Thoracic aorta (tissue), 1 donor: ENCODE data around the genes HNRNPUL2, TMEM223, NXF1, PLAAT3 and MARK2.

DNA sequence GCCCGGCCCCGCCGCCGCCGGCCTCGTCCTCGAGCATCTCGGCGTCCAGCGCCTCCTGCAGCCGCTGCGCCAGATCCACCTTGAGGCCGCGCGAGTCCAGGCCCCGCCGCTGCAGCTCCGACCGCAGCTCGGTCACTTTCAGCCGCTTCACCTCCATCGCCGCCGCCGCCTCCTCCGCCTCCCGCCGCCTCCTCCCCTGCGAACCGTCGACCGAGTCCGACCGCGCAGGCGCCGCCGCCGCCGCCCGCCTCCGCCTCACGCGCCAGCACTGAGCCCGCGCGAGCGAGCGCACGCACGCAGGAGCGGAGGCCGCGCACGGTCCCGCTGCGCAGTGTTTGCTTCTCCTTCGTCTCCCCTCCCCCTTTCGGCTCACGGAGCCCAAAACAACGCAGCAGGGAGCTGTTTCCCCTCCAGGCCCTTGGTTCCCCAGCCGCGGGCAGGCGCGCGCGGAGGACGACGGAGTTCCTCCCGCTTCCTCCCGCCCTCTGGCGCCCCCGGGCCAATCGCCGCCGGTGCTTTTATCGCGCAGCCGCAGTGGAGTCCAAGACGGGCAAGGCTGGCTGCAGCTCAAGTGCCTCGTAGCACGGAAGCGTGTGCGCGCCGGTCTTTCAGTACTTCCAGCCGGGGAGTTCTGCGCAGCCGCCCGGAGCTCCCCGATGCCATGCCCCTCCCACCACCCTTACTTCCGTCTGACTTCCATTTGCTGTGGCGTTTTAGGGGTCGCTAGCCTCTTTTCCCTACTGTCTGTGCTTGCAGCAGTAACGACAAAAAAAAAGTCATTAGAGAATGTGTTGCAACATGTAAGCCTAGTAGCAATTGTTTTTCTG lies at the start of gene HNRNPUL2:
HNRNPUL2 (minus strand) TSS at position 458 of the 827 bp plus-strand sequence.
- RAMPAGE, long total RNA = start-site peak on the minus strand centred at position 189 of the sequence, 33 bp wide, 22 reads; start-site peak on the minus strand centred at position 485 of the sequence, 54 bp wide, 40 reads

DNA sequence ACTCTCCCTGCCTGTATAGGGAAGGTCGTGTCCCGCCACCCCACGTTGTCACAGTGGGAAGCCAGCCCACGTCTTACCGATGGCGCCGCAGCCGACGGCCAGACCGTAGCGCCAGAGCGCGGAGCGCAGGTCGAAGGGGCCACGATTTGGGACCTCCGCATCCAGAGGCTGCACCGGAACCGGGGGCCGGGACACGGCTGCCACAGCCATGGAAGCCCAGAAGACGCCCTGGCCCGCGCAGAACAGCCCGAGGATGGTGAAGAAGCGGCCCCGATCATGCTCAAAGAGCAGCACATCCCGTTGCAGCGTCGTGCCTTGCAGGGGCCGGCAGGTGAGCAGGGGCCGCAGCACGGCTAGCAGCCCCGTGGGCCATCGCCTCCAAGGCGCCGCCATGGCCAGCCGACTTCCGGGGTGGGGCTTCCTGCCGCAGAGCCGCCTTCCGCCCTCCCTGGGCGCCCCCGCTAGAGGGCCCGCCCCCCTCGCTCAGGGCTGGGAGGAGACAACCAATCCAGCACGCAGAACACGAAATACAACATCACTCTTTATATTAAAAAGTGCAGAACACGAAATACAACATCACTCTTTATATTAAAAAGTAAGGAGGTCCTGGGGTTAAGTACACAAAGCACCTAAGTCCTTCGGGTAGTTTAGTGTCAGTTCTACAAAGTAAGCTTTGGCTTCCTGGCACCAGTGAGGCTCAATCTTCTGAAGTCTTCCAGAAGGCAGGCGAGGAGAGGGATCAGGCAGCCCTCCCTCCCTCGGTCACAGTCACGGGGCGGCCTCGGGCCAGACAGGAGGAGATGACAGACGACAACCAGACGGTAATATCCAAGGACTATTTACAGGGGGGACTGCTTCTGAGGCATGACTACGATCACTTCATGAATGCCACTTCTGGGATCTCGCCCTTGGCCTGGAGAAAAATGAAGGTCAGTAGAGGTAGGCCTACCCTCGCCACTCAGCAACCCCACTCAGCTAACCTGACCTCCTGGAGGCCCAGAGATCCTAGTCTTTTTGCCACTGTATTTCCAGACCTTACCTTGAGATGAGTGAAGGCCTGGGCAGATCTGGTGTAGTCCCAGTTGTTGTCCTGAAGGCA lies at the start of gene TMEM223:
TMEM223 (minus strand) TSS at position 405 of the 1,099 bp plus-strand sequence.
- RAMPAGE, long total RNA = start-site peak on the minus strand centred at position 398 of the sequence, 36 bp wide, 62 reads; start-site peak on the minus strand centred at position 821 of the sequence, 121 bp wide, 23 reads

- RAMPAGE, long total RNA = start-site peak on the minus strand at chr11:62794288-62794334, 26 reads; start-site peak on the minus strand at chr11:62794430-62794435, 27 reads
Measured at GRCh38 chr11:62794014-62794853, 2.4 kb upstream of the TMEM223 start.

- RAMPAGE, long total RNA = start-site peak on the minus strand at chr11:62805440-62805474, 306 reads
Measured at GRCh38 chr11:62805301-62806536, at the start of gene NXF1. Gene NXF1, minus strand, starts transcription at chr11:62805440.

GRCh38 chr11:62811005-62811743 lies 5.9 kb upstream of the NXF1 start:
- RAMPAGE, long total RNA = start-site peak on the minus strand at chr11:62811225-62811465, 35 reads

- RAMPAGE, long total RNA = no peak
Measured at GRCh38 chr11:62824994-62825547, 6.8 kb downstream of the STX5 start.

DNA sequence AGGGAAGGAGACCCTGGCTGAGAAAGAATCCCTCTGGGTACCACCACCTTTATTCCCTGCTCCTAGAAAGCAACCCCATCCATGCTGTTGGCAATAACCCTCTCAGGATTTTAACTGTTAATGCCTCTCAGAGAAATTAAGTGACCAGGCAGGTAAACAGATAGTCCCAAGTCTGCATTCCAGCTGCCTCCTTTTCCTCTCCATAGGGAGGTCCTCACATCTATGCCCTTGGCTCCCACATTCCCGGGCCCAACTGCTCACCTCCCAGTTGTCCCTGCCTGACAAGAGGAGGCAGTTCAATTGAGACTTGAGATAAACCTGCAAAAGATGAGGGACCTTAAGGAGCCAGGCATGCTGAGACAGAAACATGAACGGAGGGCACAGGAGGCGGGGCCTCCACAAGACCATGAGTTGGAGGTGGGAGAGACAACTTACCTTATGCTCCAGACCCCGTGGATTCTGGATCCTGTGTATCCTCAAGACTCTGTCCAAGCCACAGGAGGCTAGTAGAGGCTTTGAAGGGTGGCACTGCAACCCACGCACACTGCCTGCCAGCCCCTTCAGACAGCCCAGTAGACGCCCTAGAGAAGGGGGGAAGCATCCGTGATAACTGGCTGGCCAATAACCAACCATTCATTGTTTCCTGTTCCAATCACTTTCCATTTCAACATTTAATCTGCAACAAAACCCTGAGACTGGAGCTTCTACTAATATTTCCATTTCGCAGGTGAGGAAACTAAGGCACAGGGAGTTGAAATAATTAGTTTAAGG lies 1.7 kb upstream of the STX5 start:
- RAMPAGE, long total RNA = no peak

DNA sequence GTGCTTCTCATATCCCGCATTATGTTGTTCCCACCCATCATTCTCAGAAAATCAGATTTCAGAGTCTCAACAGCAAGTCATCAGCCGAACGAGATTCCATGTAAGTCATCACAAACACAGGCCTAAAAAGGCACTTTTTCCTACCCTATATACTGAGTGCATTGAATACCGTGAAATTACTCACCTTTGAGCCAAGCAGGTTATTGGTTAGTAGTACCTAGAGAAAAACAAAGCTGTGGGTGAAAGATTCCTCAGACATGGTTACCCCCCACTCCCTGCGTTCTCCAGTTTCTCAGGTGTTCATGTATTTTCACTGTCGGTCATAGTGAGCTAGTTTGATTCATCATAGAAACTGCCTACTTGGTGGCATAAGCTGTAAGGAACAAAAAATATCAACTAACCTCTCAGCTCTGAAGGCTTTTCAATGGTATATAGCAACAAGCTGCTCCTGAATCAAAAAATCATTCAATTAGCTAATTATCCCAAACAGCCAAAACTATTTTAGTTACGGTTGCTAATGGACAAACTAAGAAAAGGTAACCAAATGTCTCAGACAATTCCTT lies 14.3 kb upstream of the WDR74 start:
- RAMPAGE, long total RNA = no peak

- RAMPAGE, long total RNA = no peak
Measured at GRCh38 chr11:62881202-62882295, 853 bp downstream of the SLC3A2 start.

- RAMPAGE, long total RNA = no peak
Measured at GRCh38 chr11:62887888-62888897, 7.5 kb downstream of the SLC3A2 start.

DNA sequence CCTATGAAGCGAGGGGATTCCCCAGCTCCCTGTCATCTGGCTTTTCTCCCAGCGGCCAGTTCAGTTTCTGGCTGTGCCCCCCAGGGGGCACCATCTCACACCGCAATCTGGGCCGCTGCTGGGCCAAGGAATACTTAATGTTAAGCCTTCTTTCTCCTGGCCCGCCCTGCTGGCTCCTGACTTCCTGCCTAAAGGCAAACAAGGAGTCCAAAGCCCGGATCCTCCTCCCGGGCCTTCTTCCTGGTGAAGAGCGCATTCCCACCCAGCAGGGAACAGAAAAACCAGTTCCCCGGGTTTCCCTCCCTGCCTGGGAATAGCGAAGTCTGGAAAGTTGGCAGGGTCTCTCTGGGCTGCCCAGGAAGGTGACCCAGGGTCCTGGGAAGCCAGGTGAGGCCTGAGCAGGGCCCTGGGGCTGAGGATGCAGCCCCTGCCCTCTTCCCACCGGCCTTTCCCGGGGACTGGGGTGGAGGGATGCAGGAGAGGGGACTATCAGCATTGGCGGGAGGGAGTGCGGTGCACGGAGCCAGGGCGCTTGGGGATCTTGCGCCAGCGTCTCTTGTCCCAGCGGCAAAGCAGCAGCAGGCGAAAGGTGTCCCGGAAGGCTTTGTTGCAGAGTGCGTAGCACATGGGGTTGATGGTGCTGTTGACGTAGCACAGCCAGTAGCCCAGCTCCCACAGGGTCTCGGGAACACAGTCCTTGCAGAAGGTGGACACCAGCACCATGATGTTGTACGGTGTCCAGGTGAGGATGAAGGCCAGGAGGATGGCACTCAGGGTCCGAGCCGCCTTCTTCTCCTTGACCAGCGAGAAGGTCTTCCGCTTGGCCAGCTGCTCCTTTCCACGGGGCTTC lies 11.7 kb downstream of the CHRM1 start:
- RAMPAGE, long total RNA = no peak

- RAMPAGE, long total RNA = no peak
Measured at GRCh38 chr11:62923424-62924460, 2.6 kb upstream of the CHRM1 start.

DNA sequence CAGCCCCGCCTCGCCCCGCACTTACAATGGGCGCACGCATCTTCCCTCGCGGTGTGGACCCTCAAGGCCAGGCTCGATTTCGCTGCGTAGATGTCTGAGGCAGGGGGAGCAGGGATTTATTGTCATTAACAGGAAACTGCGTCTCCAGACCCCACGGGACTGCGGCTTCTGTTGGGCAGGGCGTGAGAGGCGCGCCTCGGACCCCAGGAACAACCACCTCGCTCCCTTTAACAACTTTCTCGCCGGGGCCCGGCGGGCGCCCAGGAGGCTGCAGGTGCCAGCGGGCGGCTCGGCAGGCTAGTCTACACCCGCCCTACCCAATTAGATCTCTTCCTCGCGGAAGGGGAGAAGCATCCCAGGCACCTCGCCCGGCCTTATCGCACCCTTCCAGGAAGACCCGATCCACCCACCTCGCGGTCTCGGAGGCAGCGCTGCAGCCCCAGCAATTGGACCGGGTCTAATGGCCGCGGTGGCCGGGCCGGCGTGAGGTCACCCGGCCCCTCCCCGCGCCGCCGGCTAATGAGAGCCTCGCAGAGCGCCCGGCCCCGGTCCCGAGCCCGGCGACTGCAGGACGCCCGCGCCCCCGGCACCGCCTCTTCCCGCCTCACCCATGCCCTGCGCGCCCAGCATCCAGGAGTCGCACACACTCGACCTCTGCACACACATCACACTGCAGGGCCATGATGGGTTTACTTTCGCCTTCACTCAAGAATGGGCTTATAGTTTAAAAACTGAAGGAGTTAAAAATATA lies at the start of gene PLAAT3:
PLAAT3 (minus strand) TSS at position 459 of the 751 bp plus-strand sequence.
- RAMPAGE, long total RNA = start-site peak on the minus strand centred at position 383 of the sequence, 131 bp wide, 110 reads

DNA sequence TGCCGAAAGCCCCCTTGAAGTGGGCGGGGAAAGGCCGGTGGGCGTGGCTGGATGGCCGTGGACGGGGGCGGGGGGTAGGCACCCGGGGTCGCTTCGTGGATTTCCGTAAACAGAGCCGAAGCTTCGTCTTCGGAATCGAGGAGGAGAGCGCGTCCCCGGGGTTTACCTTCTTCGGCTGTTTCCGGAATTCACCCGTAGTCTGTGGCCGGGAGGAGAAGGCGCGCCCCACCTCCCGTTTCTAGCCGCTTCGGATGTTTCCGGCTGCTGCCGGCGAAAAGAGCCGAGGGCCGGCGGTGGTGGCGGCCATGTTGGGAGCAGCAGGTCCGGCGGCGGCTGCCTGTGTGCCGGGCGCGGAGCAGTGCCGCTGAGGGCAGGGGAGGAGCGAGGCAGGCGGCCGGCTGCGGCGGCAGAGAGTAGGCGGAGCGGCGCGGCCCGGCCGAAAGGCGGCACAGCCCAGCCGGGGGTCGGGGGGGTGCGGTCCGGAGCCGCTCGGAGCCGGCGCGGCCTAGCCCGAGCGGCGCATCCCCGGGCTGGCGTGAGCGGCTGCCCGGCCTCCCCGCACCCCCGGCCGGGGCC lies at the start of gene MARK2:
MARK2 (plus strand) TSS at position 290 of the 576 bp plus-strand sequence.
- RAMPAGE, long total RNA = no peak

- RAMPAGE, long total RNA = no peak
Measured at GRCh38 chr11:63882750-63883220, 34.2 kb downstream of the RCOR2 start.

DNA sequence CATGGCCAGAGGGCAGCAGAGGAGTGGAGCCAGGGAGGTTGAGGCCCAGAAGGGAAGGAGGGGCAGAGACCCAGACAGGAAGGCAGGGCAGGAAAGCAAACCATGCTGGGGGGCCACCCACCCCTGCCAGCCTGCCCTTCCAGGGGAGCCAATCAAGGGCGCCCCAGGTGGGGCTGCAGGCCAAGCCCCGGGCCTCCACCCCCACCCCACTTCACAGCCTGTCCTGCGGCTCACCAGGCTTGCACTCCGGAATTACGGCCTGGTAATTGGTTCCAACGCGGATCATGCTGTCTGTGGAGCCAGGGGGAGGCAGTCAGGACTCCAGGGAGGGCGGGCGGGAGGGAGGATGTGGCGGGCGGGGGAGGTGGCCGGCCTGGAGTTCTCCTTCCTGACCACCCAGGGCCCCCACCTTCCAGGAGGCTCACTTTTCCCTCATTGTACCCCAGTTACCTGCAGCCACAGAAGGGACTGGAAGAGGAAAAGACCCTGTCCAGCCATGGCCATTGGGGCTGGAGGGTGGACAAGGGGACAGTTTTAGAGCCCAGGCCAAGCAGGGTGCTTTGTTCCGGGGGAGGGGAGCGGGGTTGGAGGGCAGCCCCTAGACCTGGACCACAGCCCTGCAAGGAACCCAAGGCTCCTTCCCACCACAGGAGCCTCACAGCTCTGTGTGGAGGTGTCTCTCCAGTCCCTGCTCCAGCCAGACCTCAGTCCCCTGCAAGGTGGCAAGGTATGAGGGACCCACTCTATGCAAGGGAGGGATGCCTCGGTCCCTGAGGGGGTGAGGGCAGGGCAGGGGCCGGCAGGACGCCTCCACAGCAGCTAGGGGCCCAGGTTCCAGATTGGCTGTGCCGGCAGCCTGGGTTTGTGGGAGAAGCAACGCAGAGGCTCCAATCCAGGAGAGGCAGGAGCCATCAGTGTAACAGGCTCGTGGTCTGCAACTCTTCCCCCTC lies 1.4 kb downstream of the RCOR2 start:
- RAMPAGE, long total RNA = no peak

- RAMPAGE, long total RNA = no peak
Measured at GRCh38 chr11:63998914-64000111, 13.1 kb downstream of the OTUB1 start.

DNA sequence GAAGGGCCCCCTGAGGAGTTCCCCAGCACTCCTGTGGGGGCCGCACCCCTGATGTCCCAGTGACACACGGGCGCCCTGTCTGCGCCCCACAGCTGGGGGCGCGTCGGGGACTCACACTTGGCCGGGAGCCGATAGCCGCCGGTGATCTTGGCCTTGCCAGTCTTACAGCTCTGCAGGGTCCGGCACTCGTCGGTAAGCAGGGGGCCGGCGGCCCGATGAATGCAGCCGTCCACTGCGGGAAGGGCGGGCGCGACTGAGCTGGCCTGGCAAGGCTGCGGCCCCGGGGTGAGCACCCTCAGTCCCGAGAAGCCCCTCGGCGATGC lies 13.8 kb downstream of the OTUB1 start:
- RAMPAGE, long total RNA = no peak

DNA sequence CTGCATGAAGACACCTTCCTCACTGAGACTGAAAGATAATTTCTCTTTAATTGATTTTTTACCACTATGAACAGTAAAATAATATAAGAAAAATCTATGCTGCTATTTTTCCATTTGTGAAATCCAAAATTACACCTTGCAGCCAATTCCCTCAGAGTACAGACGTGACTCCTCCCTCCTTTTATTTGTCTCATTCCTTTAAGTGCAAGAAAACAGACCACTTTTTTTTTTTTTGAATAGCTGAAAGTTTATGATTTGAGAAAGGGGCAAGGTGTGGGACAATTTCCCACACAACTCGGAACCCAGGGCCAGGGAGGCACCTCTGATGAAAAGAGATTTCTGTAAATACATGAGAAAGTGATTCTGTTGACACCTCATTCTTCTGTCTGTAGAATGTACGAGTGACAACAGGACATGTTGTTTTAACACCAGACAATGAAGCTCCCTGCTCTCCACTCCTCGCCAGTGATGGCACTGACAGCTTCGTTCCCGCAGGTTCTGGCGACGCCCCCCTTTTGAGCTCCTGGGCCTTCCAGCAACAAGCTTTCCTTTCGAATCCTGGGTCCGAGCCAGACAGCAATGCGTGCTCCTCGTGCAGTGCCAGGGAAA lies 50.6 kb downstream of the MACROD1 start:
- RAMPAGE, long total RNA = no peak

GRCh38 chr11:64225205-64225513 lies 827 bp downstream of the TRPT1 start:
- RAMPAGE, long total RNA = no peak